SJSA1 (cell line): ENCODE results near the genes SOWAHD and ATP1B4.

DNA sequence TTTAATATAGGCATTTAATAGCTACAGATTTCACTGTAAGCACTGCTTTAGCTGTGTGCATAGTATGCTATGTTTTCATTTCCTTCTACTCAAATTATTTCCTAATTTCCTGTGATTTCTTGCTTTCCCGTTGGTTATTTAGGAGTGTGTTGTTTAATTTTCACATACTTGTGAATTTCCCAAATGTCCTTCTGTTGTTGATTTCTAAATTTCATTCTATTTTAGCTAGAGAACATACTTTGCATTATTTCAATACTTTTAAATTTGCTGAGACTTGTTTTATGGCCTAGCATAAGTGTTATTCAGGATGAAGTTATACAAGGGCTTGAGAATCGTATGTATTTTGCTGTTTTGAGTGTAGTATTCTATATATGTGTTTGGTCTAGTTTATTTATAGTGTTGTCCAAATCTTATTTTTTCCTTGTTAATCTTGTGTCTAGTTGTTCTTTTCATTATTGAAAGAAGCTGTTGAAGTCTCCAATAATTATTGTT, 613.3 kb upstream of the HTR2C start:
- RAMPAGE, long total RNA: no peak

- RAMPAGE, long total RNA: no peak
Measured at GRCh38 chrX:115468159-115468358, 92.9 kb upstream of the PLS3 start.

DNA sequence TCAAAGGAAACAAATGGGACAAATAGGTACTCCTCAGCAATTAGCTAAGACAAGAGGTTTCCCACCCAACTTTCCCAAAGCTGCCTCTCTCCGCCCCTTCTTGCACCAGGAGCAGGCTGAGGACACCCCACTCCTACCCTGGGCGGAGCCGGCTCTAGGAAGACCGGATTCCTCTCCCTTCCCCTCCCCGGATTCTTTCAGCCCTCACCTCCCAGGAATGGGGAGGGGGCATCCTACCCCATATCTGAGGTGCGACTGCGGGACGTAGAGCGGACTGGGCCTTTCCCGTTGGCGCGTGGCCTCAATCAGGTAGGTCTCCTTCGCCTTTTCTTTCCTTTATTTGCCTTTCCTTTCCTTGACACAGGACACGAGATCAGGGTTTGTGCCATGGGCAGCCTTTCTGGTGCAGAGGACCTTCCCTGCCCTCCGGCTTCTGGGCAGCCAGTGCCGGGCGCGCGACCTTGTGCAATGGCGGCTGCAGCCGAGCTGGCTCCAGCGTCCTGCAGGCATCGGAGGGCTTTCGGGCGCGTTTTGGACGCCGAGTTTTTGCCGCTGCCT, 279.9 kb downstream of the PLS3 start:
- RAMPAGE, long total RNA: no peak

- RAMPAGE, long total RNA: no peak
Measured at GRCh38 chrX:116009783-116010155, 160.8 kb upstream of the AGTR2 start.

GRCh38 chrX:116239914-116240430, 69.4 kb downstream of the AGTR2 start:
- RAMPAGE, long total RNA: no peak

GRCh38 chrX:118184705-118185143, 68.1 kb upstream of the KLHL13 start:
- RAMPAGE, long total RNA: no peak

GRCh38 chrX:118346641-118347092, 761 bp downstream of the WDR44 start:
- RAMPAGE, long total RNA: no peak

DNA sequence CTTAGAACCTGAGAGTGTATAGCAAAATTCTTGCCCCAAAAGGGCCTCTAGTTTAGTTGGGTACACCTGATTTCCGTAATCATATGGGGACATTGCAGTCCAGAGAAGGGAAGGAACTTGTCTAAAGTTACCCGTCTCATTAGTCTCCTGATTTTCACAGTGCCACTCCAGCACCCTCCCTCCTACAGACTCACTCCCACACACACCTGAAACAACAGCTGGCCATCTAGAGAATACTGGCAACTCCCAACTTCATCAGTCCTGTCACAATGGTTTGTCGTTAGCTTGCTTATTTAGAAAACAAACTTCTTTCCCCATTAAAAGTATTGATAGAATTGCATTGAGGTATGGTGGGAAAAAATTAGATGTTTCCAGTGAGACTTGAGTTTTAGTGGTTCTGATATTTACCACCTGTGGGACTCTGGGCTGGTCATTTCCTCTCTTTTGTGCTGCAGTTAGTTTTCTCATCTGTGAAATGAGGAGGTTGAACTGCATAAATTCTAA, 1.7 kb downstream of the IL13RA1 start:
- RAMPAGE, long total RNA: no peak

DNA sequence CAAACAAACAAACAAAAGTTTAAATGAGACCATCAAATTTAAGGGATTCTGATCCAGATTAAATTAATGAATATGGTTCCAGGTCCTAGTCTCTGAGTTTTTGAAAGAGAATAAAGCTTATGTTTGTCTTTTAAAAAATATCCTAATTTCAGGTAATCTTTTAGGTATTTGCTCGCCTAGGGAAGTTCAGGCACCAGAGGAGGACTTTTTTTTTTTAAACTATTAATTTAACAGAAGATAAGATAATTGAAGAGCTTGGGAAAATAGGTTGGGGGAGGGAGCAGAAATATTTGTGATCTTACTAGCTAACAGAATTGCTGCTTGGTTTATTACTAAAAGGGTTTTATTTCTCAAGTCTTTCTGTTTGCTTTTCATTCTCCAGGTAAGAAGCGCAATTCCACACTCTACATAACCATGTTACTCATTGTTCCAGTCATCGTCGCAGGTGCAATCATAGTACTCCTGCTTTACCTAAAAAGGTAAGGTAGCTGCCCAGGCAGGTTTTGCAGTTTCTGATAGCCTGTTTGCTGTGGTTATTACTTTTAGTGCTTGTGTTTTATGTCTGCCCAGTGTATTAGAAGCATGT, 46.2 kb downstream of the IL13RA1 start:
- RAMPAGE, long total RNA: no peak

DNA sequence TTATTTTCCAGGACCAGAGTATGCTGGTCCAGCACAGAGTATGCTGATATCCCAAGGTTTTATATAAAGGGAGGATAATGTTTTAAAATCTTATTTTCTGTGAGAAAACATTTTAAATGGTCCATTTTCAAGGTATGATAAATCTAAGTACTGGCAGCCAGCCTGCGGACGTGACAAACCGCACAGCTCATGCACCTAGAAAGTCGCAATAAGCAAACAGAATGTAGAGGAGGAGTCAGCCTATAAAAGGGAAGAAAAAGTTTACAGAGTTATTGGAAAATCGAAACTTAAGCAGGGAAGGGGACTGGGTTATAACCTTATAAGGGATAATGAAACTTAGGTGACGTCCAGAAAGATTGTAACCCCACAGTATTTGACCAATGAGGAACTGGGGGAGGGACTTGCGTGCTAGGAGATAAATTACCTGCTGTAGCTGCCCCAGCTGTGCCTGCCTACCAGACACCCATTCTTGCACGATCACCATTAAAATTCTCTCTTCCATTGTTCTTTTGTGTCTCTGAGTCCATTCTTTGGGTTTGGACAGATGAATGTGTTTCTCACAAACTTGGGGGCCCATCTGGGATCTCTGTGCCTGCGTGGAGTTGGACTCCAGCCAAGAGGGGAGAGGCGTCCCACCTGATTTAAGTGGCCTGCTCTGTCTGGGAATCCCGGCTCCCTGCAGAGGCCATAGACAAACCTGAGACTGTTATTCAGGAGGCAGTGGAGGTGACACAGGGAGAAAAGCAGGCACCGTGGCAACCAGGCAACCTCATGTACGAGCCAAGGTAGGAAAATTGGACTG, 61.0 kb downstream of the ZCCHC12 start:
- RAMPAGE, long total RNA: no peak

- RAMPAGE, long total RNA: no peak
Measured at GRCh38 chrX:118974799-118975809, 686 bp downstream of the LONRF3 start.

GRCh38 chrX:118988587-118989125, 14.2 kb downstream of the LONRF3 start:
- RAMPAGE, long total RNA: no peak

- RAMPAGE, long total RNA: no peak
Measured at GRCh38 chrX:119027579-119028047, 45.2 kb upstream of the CT47C1 start.

DNA sequence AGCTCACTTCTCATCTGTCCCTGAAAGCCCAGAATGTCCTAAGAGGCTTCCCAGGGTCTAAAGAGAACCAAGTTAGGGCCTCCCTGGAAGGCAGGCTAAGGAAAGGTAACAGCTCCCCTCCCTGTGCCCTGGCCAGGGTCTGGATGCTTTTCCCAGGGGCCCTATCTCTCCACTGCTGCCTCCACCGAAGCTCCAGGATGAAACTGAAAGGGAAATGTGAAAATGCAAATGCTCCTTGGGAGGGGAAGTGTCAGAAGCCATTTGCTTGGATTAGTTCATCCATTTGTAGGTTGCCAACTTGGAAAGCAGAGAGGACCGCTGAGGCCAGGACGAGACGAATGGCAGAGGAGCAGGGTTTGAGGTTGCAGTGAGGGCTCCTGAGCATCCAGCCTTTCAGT, 46.0 kb upstream of the PGRMC1 start:
- RAMPAGE, long total RNA: no peak

DNA sequence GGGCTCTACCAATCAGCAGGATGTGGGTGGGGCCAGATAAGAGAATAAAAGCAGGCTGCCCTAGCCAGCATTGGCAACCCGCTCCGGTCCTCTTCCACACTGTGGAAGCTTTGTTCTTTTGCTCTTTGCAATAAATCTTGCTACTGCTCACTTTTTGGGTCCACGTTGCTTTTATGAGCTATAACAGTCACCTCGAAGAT, 64.4 kb downstream of the PGRMC1 start:
- RAMPAGE, long total RNA: no peak

DNA sequence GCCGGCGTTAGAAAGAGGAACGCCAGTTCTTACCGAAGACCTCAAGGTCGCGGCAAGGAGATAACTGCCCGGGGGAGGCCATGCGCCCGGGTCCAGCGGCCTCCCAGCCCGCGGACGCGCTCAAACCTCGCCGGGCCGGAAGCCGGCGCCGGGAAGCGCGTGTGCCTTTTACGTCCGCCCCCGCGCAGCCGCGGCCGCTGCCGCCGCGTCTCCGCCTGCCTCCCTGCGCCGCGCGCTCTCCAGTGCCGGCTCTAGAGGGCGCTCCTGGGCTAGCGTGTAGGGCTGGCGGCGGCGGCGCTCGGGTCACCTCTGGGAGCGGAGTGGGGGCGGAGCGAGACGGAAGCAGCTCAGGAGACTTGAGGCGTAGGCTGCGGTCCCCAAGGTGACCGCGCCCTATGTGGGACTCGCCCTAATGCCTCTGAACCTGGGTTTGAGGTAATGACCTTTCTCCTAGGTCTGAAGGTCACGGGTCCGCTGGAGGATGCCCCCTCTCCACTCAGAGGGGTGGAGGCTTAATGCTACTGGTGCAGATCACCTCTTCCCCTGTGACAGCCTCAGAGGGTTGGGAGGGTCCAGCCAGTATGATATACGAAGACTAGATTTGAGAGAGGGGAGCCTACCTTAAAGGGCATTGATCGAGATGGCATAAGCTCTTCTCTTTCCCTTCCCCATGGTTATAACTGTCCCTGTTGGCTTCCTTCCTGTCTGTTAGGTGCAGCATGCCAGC, 868 bp downstream of the SLC25A5 start:
- RAMPAGE, long total RNA: no peak

- RAMPAGE, long total RNA: no peak
Measured at GRCh38 chrX:119669105-119669642, 23.8 kb downstream of the SEPTIN6 start.

GRCh38 chrX:119757680-119758652, at the start of gene SOWAHD:
SOWAHD (plus strand) TSS chrX:119758588.
- RAMPAGE, long total RNA: no peak

DNA sequence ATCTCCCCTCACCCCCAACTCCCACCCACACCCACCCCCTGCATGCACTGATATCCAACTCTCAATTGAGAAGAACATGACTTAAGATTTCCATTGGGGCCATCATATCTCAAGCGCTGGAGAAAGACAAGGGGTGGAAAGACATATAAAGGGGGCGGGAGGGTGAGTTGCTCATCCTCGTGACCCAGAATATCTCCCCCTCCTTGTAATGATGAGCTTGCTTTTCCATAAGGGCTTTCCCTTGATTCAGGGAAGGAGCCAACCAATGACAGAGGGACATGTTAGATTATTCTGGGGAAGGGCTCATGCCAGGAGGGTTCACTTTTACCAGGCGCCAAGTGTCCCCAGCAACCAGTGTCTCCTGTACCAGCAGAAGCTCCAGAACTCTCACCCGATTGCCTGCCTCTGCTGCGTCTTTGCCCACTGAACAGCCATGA, at the start of gene ATP1B4:
Gene ATP1B4 (plus strand): TSS at position 354 of the 437 bp plus-strand sequence.
- RAMPAGE, long total RNA: no peak

DNA sequence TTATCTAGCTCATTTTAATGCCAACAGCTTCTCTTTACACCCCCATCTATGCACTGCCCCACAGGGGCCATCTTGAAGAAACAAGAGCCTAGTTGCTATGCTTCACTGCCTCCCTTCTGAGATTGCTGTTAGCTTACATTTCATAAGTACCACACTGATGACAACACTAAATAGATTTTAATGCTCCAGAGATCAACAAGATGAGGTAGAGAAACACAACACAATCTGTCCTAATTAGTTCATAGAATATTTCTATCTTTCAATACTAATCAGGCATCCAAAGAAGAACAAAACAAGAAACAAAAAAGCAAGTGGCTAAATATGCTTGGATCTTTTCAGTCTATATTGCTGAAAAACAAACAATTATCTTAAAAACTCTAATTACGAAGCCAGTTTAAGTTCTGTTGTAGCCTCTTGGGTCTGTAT, 38.8 kb downstream of the LAMP2 start:
- RAMPAGE, long total RNA: no peak